RPMI7951 (cell line): ENCODE measurements around a stretch of chr2.

DNA sequence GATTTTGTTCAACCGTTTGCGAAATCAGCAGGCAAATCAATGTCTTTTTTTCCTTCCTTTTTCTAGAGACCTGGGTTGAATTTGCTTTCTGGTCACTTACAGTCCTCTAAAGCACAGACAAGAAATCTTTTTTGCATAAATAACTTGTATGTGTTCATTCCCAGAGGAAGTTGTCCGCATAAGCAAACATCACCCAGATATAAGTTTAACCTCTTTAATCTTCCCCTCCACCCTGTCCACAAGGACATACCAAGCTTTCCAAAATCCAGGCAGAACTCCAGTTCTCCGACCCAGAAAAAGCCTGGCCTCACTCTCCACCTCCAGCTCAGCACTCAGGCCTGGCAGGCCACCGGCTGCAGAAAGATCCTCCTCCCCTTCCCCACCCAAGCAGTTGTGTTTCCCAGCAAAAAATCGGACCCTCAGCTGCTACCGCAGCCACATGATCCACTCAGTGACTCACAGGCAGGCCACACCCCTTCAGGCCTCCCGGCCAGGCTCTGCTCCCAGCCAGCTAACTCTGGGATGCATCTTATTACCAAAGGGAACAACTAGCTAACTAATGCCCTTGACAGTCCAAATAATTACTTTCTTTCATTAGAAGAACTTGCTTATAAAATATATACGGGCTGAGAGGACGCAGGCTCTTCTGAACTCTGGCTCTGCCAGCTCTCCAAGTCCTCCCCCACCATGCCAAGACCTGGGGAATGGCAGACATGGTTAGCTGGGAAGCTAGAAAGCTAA, 4.6 kb downstream of the ZFP36L2 start:
- RAMPAGE, long total RNA, result no peak

- RAMPAGE, long total RNA, result no peak
These were observed 4.1 kb downstream of the ZFP36L2 start for GRCh38 chr2:43222365-43222697.

DNA sequence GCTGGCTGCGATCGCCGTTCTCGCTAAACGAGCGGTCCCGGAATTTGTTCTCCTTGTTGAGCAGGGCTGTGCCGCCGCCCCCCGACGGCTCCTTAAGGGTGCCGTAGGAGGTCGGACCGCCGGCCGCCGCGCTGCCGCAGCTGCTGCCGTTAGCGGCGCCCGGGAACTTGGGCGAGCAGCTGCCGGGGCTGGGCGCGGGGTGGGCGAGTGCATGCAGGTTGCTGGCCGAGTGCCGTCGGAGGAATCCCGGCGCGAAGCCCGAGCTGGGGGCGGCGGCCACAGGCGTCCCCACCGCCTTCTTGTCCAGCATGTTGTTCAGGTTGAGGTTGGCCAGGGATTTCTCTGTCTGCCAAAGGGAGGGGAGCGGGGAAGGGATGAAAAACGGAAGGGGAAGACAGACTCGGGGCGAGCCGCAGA, 991 bp downstream of the ZFP36L2 start:
- RAMPAGE, long total RNA, result no peak

DNA sequence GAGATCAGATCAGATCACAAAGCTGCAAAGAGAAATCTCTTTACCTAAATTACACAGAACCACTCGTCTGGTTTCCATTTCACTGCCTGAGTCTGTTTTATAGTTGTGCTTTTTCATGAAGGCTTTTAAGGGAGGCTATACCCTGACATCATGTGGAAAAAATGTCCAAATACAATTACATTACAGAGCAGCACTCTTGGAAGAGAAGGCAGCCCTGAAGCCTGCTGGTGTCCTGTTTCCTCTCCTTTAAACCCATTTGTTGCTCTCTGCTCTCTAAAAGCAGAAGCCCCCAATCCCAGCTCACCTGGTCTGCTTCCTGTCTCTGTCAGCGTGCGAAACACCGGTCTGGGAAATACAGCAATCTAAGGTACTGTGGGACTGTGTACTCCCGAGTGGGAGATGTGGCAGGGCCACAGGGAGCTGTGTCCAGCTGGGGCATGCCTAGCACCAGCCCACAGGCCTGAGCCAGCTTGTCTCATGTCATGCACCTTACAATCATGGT, 24.9 kb upstream of the ZFP36L2 start:
- RAMPAGE, long total RNA, result no peak

GRCh38 chr2:43305237-43306328, 79.2 kb upstream of the ZFP36L2 start:
- RAMPAGE, long total RNA, result no peak

GRCh38 chr2:43323855-43325083, 97.9 kb upstream of the ZFP36L2 start:
- RAMPAGE, long total RNA, result no peak

- RAMPAGE, long total RNA, result no peak
These were observed 139.6 kb downstream of the THADA start for GRCh38 chr2:43456251-43456633.

GRCh38 chr2:43539971-43540606, 55.7 kb downstream of the THADA start:
- RAMPAGE, long total RNA, result no peak

DNA sequence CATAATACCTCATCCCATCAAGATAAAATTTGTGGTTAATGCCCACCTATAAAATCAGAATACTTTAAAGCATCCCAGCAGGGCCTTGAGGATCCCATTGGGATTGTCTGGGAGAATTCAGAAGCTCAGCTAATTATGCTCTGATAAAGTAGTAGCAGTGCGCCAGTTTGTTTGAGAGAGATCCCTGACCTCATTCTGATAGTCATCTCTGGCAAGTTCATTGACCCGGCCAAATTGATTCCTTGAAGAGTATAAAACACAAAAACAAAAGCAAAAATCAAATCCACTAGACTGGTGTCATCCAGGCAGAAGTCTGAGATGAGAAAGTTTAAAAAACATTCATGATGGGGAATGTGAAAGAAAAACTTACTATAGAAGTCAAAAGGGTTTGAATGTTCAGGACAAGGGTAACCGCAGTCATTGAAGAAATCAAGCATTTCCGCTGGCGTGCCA, 14.1 kb downstream of the ABCG5 start:
- RAMPAGE, long total RNA, result no peak

GRCh38 chr2:43841999-43842183, 3.1 kb downstream of the ABCG8 start:
- RAMPAGE, long total RNA, result no peak

DNA sequence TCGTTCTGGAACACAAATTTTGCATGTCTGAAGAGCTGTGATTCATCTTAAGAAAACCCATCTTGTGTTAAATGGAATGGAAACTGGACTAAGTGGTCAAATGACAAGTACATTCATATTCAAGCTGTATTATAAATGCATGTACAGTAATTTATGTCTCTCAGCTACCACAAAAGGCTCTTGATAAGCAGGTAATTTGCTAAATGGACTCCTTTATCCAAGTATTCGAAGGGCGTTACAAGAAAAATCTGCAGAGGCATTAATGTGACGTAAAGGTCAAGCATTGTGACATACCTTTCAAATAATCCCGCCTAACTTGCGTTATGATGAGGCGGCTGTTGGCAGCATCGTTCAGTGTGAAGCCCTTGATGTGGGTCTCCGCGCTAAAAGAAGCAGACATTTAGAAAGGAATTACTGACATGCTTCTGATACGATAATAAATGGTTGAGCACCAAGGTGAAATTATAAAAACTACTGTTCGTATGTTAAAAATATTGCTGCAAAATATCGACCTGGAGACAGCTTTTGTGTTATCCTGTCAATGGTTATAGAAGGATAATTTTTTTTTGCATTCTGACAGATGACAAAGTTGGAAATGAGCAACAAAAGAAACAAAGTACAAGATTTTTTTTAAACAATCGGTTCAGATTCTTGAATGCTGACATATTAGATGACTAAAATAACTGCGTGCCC, 66.8 kb downstream of the ABCG8 start:
- RAMPAGE, long total RNA, result no peak

- RAMPAGE, long total RNA, result no peak
These were observed 37.1 kb downstream of the LRPPRC start for GRCh38 chr2:43958371-43959429.

DNA sequence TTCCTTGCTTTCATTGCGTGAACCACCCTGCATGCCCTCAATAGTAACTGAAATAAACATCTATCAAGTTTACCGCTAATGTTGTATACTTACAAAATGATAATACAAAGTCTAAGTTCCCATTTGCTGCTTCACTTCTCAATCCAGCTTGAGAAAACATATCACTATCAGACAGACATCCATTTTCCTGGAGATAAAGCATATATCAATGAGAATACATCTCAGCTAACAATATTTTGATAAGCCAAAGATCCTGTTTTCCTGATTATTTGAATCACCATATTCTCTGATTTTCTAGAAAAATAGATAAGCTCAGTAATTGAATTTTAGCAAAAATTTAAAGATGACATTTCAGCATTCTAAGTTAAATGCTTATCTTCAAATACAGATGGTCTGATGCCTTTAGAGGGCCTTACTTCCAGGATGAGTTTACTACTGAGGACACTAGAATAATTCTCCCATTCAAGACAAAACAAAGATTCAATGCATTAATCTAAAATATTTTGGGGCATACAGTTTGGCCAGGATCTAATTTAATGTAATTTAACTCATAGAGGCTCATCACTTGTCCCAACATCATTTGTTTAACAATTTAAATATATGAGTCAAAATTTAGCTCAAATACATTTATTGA, 35.2 kb downstream of the LRPPRC start:
- RAMPAGE, long total RNA, result no peak

DNA sequence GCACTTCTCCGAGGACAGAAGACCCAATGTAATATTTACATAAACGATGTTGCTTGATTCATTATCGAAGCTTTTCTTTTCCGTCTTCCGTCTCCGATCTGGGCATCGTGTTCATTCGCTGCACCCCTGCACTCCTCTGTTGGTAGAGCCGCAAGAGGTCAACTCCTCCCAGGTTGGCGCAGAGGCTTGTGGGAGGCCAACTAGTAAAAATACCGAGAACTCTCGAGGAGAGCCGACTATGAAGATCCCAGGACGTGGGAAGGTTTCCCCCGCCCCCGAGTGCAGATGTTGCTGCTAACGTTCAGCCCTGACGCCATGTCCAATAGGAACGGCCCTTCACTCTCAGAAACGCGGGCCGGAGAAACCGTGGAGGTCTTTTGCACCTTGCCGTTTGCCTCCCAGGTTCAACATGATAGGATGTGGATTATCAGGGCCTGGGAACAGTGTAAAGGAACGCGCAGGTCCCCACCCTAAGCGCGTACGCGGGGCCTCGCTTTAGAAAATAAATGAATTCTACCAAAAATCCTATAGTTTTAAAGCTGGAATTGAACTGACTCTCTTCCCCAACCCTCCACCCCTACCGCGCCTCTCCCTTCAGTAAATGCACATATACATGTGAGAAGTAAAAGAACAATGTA, 431 bp upstream of the LRPPRC start:
- RAMPAGE, long total RNA, result no peak

GRCh38 chr2:44201028-44202230, 32.8 kb downstream of the PPM1B start:
- RAMPAGE, long total RNA, result no peak

DNA sequence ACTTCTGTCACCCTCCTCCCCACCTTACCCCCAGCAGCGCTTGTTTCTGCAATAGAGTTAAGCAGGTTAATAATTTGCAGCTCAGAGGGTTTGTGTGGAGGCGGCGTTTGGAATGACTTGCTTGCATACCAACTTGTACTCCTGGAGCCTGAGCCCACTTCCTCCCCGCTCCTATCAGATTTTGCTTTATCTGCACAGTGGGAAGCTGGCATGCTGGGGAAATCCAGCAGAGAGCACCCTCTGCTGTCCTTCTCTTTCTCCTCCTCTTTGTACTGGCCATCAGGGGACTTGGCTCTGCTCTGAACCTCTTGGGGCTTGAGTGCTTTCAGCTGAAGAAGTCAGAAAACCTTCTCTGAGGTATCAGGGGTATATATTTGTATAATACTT, 16.3 kb downstream of the SLC3A1 start:
- RAMPAGE, long total RNA, result no peak

GRCh38 chr2:44348164-44348816, 13.0 kb downstream of the PREPL start:
- RAMPAGE, long total RNA, result no peak

- RAMPAGE, long total RNA, result no peak
These were observed 9.7 kb downstream of the PREPL start for GRCh38 chr2:44351386-44352185.

GRCh38 chr2:45008540-45009310, 527 bp downstream of the SIX2 start:
- RAMPAGE, long total RNA, result no peak

DNA sequence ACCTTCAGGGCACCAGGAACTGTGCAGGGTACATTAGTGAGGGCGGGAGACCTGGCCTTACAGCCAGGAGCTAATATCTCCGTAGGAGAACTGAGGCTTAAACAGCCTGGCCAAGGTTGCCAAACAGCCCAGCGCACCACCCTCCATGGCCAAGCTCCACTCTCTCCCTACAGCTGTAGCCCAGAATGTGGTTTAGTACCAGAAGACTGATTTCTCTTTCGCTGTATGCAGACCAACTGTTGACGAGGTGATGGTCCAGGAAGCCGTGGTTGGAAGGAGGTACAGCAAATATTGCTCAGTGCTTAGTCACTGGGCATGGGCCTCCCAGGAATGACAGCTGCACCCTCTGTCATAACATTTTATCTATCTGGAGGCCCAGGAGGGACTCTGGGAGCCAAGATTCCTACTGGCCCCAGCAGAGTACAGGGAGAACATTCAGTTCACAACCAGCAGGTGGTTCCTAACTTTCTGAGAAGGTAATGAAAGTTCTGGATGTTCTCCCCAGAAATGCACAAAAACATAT, 228.8 kb upstream of the SIX2 start:
- RAMPAGE, long total RNA, result no peak